ENCODE measurements around a stretch of chr2.

DNA sequence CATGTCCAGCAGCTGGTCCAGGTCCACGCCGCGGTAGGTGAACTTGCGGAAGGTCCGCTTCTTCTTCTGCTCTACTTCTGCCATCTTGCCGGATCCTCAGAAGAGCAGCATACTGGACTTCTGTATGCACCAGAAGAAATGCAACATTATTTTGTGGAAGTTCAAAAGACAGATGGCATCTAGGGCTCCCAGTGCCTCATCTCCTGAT is 4.7 kb upstream of the CYBRD1 start:
- PRO-cap, 8 experiments: no peak in any of the 8 experiments

DNA sequence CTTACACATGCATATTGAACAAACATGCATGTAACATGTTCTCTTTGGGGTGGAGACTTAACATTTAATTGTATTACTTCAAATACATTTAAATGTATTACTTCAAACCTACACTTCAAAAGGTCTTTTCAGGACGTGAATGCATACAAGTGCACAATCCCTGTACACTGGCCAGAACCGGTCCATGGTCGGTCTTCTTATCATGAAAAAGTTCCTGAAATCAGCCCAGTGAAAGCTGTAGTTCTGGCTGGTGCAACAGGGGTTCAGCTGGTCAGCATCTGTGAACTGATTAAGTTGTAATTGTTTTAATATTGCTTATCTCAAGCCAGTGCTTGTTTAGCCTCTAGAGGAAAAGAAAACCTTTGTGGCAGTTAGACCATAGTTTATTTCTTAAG is 940 bp upstream of the CYBRD1 start:
- PRO-cap, 8 experiments: no peak in any of the 8 experiments

- PRO-cap, 8 experiments: no peak in any of the 8 experiments
These were observed 3.5 kb downstream of the DLX2 start for GRCh38 chr2:172099000-172099712.

DNA sequence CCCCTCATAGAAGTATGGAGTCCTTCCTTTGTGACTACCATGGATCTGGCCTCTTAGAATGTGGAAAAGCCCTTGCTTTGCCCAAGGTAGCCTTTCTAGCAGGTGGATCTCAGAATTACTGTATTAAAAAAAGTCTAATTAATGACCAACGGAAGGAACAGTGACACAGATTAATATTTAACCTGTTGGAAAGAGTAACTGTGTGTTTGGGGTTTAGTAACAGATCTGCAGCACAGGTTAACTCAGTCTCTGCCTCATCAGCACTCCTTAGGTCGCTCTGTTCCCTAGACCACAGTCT is 52.8 kb upstream of the ITGA6 start:
- PRO-cap, 8 experiments: no peak in any of the 8 experiments

- PRO-cap, 8 experiments: no peak in any of the 8 experiments
These were observed 667 bp upstream of the ITGA6 start for GRCh38 chr2:172426760-172427078.

DNA sequence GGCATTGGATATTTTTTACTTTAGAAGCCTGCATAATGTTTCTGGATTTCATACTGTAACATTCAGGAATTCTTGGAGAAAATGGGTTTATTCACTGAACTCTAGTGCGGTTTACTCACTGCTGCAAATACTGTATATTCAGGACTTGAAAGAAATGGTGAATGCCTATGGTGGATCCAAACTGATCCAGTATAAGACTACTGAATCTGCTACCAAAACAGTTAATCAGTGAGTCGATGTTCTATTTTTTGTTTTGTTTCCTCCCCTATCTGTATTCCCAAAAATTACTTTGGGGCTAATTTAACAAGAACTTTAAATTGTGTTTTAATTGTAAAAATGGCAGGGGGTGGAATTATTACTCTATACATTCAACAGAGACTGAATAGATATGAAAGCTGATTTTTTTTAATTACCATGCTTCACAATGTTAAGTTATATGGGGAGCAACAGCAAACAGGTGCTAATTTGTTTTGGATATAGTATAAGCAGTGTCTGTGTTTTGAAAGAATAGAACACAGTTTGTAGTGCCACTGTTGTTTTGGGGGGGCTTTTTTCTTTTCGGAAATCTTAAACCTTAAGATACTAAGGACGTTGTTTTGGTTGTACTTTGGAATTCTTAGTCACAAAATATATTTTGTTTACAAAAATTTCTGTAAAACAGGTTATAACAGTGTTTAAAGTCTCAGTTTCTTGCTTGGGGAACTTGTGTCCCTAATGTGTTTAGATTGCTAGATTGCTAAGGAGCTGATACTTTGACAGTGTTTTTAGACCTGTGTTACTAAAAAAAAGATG is 50.5 kb upstream of the PDK1 start:
- PRO-cap, 8 experiments: no peak in any of the 8 experiments

DNA sequence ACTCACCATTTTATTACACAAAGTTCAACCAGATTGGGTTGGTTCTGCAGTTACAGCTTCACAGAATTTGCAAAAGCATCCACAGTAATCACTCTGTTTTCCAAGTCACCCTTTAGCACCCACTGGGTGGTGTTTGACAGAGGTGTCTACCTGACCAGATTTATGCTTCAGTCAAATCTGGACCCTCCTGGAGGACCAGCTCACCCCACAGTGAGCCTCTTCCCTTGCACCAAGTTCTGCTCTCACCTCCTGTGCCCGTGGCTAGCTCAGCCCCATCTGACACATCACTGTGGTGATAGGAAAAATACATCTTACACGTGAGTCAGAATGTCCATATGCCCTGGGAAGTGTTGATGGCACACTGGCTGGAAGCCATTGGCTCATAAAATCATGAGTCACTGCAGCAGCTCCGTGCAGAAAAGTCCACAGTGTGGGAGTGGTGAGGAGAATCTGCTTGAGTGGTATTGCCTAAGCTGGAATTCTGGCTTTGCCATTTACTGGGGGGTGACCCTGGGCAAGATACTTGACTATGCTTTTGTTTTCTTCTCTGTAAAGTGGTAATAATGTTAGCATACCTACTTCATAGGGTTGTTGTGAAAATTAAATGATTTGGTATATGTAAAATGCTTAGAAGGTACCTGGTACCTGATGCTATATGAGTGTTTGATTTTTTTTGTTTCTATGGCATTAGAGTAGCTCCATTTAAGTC is 42.6 kb upstream of the RAPGEF4 start:
- PRO-cap, 8 experiments: peak in 4 of 8 experiments; most common plus-strand start position 422 of the sequence (in 1); most common minus-strand start position 278 of the sequence (in 4)

DNA sequence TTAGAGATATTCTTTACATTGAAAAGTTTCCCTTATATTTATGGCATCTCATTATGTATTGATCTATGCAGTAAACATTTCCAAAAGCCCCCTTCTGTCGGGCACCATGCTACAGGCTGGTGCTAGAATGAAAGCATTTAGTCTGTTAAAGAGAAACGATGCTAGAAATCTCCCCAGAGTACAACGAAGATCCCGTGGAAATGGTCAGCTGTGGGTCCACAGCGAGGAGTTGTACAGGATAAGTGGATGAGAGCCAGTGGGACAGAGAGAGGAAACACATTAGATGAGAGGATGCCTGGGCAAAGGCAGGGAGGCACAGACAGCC is 157.3 kb downstream of the RAPGEF4 start:
- PRO-cap, 8 experiments: no peak in any of the 8 experiments

GRCh38 chr2:173022043-173022368 is 53.6 kb upstream of the MAP3K20 start:
- PRO-cap, 8 experiments: no peak in any of the 8 experiments

DNA sequence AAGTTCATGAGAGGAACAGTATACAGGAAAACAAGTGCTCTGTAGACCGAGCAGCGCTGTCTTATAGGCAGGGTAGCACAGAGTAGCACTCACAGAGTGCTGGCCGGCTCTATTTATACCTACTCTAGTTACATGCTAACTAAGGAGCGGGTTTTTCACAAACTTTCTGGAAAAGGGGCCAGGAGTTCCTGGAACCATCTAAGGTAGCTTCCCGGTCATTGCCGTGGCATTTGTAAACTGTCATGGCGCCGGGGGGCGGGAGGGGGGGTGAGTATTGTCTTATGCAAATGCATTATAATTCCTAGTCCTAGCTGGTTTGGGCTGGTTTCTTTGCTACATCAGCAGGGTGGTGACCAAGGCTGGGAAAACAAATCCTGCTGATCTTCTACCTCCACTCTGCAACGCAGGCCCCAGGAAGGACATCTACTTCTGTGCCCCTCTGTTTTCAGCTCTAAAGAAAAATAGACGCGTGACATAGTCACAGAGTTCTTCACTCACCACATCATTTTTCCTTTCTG is 31.6 kb upstream of the MAP3K20 start:
- PRO-cap, 8 experiments: no peak in any of the 8 experiments

GRCh38 chr2:173184159-173184826 is 108.6 kb downstream of the MAP3K20 start:
- PRO-cap, 8 experiments: no peak in any of the 8 experiments

DNA sequence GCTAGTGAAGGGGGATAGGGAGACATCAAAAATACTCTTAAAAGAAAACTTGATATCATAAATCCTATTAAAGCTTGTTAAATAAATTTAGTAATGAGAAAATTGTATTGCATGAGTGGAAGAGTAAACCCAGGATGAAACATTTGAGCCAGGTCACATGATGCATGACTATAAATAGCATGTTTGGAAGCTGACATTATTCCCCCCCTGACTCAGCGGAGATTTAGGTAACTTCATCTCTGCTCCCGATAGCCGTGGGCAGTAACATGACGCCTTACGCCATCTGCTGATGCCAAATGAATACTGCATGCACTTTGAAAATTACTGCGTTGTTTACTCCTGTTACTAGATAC is 134.8 kb downstream of the MAP3K20 start:
- PRO-cap, 8 experiments: no peak in any of the 8 experiments

- PRO-cap, 8 experiments: no peak in any of the 8 experiments
These were observed 116.2 kb upstream of the CDCA7 start for GRCh38 chr2:173238550-173238876.

DNA sequence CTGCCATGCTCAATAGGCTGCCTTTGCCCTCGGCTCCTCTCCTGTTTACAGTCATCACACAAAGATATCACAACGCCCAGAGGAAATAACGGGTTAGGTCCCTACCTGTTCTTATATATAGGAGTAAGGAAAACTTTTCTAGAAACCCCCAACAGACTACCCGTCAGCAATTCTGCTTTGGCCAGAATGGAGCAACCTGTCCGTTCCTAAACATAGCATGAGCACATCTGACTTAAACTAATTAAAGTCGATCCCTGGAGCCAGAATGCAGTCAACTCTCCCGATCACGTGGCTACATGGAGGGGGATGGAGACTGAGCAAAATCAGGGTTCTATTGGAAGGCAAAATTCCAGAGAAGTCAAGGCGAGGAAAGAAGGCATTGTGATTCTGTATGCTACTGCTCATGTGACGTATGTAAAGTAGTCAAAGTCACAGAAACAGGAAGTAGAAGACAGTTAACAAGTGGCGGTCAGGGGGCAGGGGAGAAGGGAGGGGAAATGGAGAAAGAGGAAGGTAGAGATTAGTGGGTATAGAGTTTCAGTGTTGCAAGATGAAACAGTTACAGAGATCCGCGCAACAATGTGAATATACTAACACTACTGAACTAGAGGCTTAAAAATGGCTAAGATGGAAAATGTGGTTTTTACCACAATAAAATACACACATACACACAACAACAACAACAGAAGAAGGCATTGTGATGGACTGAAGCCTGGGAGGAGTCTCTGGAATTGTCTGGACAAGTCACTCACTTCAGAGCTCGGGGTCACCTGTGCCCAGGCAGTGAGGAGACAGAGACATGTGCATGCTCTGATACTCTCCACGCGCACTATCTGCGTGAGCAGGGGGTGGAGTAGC is 90.1 kb upstream of the CDCA7 start:
- PRO-cap, 8 experiments: no peak in any of the 8 experiments

DNA sequence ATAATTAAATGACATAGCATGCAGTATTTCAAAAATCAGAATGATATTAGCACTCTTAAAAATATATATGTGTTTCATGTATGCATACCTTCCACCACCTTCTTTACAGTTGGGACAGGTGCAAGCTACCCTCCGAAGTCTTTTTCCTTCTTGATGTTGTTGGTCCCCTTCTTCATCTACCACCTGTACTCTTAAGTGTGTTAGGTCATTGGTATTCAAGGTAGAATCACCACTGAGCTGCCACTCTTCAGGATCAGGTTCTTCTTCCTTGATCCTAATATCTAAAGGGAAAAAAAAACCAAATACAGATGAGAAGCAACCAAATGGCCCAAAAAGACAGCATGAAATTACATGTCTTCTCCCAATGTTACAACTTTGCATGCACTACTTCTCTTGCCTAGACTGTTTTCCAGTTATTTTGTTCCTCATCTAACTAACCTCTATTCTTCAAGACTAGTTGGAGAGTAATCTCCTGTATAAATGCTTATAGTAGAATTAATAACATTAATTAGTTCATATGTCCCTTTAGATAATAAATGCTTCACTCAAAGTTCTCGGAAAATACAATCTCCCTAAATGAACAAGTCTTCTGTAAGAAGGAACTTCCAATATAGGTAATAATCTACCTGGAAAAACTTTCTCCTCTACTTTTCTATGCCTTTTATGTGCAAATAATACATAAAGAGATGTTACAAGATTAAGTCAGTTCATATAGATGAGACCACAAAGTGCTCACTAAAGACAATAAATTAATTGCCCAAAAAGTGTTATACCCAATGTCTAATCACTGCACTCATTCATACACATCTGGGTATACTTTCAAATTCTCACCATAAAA is 46.4 kb downstream of the SP3 start:
- PRO-cap, 8 experiments: no peak in any of the 8 experiments

DNA sequence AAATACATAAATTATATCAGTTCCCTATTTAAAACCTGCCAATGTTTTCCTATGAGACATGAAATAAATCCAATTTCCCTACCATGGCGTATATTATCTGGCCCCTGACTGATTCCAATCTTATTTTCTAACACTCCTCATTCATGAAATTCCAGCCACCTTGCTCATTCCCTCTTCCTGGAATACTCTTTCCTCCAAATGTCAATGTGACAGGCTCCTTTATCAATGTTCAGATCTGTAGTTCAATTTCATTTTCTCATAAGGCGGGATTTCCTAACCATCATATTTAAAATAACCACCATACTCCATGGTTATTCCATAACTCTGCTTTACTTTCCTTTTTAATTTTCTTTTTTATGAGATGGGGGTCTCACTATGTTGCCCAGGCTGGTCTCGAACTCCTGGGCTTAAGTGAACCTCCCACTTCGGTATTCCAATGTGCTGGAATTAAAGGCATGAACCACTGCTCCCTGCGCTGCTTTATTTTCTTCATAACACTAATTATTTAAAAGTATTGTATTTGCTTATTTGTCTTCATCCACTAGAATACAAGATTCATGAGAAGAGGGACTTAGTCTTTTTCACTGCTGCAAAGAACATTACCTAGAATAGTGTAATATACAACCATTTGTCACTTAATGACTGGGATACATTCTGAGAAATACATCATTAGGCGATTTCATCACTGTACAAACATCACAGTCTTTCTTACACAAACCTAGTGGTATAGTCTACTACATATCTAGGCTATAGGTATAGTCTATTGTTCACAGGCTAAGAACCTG is 21.8 kb downstream of the SP3 start:
- PRO-cap, 8 experiments: peak in 1 of 8 experiments; most common minus-strand start position 113 of the sequence (in 1)

GRCh38 chr2:173947602-173948193 is 17.5 kb downstream of the SP3 start:
- PRO-cap, 8 experiments: peak in 2 of 8 experiments; most common minus-strand start chr2:173947984 (in 1)

DNA sequence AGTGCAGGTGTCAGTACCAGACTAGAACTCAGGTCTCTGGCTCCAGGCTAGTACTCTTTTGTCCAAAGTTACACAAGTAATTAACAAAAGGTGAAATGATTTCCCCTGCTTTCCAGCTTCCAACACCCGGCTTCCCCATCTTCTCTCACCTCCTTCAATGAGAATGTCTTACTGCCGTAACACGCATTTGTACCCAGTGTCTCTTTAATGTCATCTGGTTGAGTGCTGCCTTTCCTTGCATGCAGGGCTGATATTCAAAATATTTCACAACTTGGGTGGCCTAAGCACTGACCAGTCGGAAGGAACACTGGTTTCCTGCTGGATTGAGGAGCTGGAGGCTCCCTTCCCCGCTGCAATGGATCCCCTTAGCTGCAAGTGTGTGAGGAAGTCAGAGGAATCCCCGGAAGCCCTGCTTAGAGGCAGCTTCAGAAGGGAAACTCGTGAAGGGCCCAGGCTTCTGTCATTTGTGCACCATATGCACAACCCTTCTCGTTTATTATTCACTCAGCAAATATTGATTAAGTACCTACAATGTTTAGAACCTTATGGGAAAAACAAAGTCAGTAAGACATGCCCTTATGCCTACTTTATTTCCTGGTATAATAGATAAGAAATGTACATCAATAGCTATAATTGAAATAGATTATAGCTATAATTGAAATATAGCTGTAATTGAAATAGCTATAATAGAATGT is 33.2 kb upstream of the SP3 start:
- PRO-cap, 8 experiments: peak in 2 of 8 experiments; most common minus-strand start position 159 of the sequence (in 1)

- PRO-cap, 8 experiments: no peak in any of the 8 experiments
These were observed 74.4 kb downstream of the OLA1 start for GRCh38 chr2:174173972-174174212.

- PRO-cap, 8 experiments: no peak in any of the 8 experiments
These were observed 6.7 kb upstream of the GPR155 start for GRCh38 chr2:174493530-174494025.